Karpas-422 (cell line): ENCODE measurements around the gene COL12A1.

- PRO-cap, result no peak
- RAMPAGE, long total RNA, result no peak
Observed at GRCh38 chr6:68634267-68635227, 535 bp upstream of the ADGRB3 start.

GRCh38 chr6:69456436-69456741, 340.4 kb downstream of the LMBRD1 start:
- PRO-cap, result no peak
- RAMPAGE, long total RNA, result no peak

- PRO-cap, result no peak
- RAMPAGE, long total RNA, result no peak
Observed at GRCh38 chr6:69813431-69814075, 16.7 kb upstream of the LMBRD1 start.

DNA sequence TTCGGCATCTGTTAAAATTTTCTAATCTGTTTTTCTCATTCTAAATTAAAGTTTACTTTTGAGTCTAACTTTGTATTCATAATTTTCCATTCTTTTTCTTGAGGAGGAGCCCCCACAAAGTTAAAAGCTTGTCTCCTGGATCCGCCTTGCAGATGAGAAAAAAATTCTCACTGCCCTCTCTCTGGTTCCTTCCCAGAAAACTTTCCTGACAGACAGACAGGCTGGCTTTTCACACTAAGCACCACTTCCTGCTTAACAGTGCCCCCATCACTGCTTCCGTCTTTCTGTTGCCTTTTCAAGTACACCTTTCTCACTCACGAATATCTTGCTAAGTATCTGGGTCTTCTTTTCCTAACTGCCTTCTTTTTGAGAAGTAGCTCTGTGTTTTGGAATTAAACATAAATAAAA, 19.7 kb upstream of the LMBRD1 start:
- PRO-cap, result no peak
- RAMPAGE, long total RNA, result no peak

DNA sequence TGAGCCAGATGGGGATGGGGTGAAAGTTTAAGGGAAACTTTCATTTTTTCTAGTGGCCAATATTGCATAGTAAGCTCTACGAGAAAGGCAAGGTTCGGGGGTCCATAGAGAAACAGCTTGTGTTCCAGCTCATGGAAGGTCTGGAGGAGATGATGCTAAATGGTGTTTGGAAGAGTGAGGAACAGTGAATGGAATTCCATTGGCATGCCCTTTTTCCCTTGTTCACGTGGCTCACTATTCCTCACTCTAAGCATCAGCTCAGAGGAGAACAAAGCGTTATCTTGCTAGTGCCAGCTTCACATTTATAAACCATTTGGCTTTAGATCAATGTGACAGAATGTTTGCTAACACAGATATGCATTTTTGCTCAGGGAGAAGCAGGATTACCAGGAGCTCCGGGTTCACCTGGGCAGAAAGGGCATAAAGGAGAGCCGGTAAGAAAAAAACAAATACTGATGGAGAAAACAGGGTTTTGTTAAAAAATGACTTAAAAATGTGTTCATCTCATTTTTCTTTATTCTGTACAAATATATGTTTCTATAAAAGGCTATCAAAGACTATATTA, 71.4 kb downstream of the COL19A1 start:
- PRO-cap, result no peak
- RAMPAGE, long total RNA, result no peak

GRCh38 chr6:70731978-70732734, 64.5 kb downstream of the SMAP1 start:
- PRO-cap, result no peak
- RAMPAGE, long total RNA, result no peak

DNA sequence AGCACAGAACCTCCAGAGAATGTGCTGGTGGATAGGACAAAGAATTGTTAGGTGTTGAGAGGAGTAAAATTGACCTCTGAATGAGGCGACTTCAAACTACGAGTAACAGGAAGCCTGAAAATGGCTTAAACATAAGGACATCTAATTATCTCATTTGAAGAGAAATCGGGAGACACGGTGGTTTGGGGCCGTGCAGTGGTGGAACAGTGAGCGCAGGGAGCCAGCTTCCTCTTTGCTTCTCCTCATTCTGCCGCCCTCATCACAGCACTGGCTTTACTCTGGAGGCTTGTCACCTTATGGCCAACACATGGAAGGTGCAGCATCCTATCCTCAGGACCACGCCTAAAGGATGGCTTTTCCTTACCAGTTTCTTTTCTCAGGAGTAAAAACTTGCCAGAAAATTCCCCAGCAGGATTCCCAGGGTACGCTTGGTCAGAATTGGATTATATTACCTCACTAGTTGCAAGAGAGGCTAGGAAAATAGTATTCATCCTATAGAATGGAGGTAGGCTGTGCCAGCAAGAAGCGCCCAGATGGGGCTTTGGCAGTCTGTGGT, 114.3 kb downstream of the B3GAT2 start:
- PRO-cap, result no peak
- RAMPAGE, long total RNA, result no peak

GRCh38 chr6:71306757-71307508, 18.3 kb downstream of the OGFRL1 start:
- PRO-cap, result no peak
- RAMPAGE, long total RNA, result no peak

GRCh38 chr6:72274253-72274572, 347.7 kb upstream of the KCNQ5 start:
- PRO-cap, result no peak
- RAMPAGE, long total RNA, result no peak

DNA sequence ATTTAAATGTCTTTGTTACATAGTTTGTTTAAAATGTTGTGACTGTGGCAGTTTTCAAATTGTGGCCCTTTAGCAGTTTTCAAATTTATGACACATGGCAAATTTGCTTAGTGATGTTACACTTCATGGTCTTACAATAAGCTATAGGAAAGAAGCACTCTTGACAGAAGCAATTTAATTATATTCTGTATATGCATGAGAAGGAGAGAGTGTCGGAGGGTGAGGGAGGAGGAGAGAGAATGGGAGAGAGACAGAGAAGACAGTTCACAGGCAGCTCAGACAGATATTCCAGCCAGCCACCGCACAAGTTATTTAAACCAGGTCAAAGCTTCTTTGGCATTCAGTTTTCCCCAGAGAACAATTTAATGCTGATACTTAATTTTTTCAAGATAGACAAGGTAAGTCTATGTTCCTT, 255.4 kb upstream of the KCNQ5 start:
- PRO-cap, result no peak
- RAMPAGE, long total RNA, result no peak

- PRO-cap, result no peak
- RAMPAGE, long total RNA, result no peak
Observed at GRCh38 chr6:72732227-72733319, 110.7 kb downstream of the KCNQ5 start.

GRCh38 chr6:73451219-73451435, 970 bp downstream of the CGAS start:
- PRO-cap, result no peak
- RAMPAGE, long total RNA, result no peak

DNA sequence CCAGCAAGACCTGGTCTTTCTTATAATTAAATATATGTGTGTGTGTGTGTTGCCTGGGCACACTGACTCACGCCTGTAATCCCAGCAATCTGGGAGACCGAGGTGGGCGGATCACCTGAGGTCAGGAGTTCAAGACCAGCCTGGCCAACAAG, 324 bp upstream of the CGAS start:
- PRO-cap, result no peak
- RAMPAGE, long total RNA, result no peak

DNA sequence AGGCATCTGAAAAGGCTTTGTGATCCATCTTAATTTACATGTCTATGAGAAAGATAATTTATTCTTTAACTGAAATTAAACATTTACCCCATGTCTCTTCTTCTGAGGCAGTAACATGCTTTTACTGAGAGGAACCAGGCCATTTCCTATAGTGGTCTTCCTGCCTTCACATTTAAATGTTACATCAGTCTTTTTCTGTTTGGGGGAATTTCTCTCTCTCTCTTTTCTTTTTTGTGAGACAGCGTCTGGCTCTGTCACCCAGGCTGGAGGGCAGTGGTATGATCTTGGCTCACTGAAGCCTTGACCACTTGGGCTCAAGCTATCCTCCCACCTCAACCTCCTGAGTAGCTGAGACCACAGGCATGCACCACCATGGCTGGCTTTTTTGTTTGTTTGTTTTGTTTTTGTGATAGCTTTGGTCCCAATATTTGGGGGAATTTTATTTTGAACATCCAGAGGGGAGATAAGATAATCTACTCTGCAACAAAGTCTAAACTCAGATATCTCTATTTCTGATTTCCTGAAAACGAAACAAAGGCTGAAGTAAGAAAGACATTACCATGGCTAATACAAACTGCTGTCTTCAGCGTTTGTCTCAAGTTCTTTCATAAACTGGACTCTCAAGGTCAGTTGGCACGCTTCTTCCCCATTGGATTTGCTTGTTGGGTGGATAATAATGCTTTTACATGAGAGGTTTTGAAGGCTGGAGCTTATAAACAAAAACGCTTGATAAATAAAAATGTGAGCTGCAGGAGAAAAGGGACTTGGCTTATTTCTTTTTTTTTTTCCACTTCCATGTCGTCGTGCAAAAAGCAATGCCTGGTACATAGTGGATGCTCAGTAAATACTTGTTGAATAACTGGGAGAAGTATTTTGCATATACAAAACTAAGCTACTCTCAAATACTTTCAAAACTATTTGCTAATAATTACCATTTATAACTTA, 65.4 kb upstream of the EEF1A1 start:
- PRO-cap, result unidirectional peak, minus-strand start at position 817 of the sequence
- RAMPAGE, long total RNA, result no peak

GRCh38 chr6:74606598-74606853, 599.3 kb downstream of the COL12A1 start:
- PRO-cap, result no peak
- RAMPAGE, long total RNA, result no peak

GRCh38 chr6:75052155-75052416, 153.8 kb downstream of the COL12A1 start:
- PRO-cap, result no peak
- RAMPAGE, long total RNA, result no peak

DNA sequence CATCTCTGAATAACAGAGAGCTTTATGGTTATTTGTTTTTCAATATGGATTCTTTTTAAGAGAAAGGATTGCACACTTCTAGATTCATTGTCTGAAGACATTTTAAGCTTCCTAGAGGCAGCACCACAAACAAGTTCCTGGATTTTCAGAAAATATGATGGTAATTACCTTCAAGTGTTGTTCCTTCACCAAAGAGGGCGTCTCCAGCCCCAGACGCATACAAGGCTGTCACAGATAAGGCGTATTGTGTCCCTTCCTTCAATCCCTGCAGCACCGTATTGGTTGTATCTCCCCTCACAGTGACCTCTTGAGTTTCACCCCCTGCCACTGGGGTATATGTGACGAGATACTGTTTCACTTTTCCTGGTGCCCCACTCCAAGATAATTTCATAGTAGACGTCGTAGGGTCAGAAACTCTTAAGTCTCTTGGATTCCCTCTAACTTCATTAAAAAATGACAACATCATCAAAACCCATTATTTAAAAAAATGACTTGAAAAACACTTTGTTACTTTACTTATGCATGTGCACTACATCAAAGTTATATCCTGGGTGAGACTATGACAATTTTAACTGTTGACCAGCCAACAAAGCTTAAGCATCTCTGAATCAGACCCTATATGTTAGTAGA, 30.9 kb downstream of the COL12A1 start:
- PRO-cap, result no peak
- RAMPAGE, long total RNA, result no peak

GRCh38 chr6:75205593-75206408, at the start of gene COL12A1:
Gene COL12A1, minus strand, starts transcription at chr6:75206053.
- PRO-cap, result no peak
- RAMPAGE, long total RNA, result no peak

DNA sequence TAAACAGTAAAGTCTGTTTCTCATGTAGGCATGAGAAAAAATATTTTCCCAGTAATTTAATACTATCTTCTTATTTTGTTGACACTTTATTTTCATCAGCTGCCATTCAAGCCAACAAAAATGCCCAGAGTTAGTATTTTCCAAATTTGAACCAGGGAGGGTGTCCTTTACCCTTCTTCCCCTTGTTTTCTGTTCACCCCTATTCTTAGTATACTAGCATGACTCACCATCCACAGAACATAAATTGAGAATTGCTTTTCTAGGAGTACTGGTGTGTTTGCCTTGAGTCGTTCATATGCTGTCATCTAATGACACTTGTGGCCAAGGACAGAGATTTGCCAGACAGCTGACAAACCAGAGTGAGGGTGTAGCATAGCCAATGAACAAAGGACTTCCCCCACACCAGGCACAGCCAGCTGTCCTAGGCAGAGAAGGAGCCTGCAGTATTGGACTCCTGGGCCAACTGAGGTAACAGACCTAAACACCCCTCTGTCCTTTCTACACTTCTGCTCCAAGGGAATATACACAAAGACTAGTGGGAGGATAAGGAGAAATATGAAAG, 62.2 kb downstream of the FILIP1 start:
- PRO-cap, result no peak
- RAMPAGE, long total RNA, result no peak

DNA sequence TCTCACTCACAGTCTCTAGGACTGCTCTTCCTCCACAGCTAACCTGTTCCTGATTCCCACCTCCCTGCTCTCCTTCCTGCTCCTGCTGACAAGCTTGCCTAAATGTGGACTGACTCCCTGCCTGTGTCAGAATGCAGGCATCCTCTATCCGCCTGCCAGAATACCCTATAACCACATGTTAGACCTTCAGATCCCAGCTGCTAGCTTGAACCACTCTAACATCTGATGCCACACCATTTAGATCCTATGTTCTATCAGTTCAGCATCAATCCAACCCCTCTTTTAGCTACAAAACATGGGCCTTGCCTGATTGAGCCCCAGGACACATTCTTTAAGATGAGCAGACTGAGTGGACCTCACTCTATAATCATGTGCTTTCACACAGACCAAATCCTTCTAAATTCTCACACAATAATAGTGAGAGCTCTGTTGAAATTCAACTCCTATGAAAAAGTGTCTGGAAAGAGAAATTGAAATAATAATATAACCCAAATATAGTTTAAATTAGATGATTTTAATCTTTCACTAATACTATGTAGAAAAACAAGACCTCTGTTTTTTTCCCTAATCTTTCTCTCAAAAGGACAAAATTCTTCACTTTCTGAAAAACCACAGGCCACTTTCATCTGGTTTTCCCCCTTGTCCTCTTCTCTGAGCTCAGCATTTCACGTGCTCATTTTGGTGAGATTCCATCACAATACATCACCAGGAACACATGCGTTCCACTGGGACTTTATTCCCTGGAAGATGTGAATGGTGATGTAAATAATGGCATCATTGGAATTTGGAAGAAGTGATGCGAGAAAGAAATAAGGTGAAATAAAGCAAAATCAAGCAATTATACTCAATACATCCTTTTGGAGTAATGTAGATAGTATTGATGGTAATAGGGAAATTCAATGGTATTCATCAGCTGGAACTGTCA, 11.9 kb downstream of the FILIP1 start:
- PRO-cap, result no peak
- RAMPAGE, long total RNA, result no peak